NCI-H460 (cell line): ENCODE data around the gene EFNA4.

DNA sequence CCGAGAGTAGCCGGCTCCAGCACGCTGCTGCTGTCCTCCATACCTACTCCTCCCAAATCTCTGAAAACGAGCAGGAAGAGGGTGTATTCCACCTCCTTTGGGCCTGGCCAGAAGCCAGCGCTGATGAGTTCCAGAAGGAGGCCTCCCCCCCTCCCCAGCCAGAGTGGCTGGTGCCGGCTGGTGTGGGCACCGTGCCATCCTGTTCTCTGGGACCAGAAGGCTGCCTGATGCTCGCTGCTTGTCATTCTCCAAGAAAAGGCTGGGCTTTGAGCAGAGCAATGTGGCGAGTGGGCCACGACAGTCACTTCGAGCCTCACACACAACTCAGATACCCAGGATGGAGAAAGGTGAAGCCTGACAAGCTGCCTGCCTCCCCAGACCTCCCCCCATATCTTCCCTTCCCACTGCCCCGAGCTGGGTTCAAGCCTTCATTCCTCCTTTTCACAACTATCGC is 22.1 kb downstream of the KCNN3 start:
RAMPAGE:
- cytosol, long total RNA = no peak
- long total RNA = no peak
- nucleus, long total RNA = no peak

RAMPAGE:
- cytosol, long total RNA = no peak
- long total RNA = no peak
- nucleus, long total RNA = no peak
These were observed 2.1 kb downstream of the KCNN3 start for GRCh38 chr1:154867983-154868316.

GRCh38 chr1:154896676-154897597 is 26.9 kb upstream of the KCNN3 start:
RAMPAGE:
- cytosol, long total RNA = no peak
- long total RNA = no peak
- nucleus, long total RNA = no peak

GRCh38 chr1:154941277-154941856 is 4.8 kb upstream of the PMVK start:
RAMPAGE:
- cytosol, long total RNA = no peak
- long total RNA = no peak
- nucleus, long total RNA = no peak

GRCh38 chr1:154943841-154945141 is 7.8 kb upstream of the PMVK start:
RAMPAGE:
- cytosol, long total RNA = no peak
- long total RNA = no peak
- nucleus, long total RNA = no peak

RAMPAGE:
- cytosol, long total RNA = no peak
- long total RNA = no peak
- nucleus, long total RNA = no peak
These were observed 1.1 kb upstream of the PBXIP1 start for GRCh38 chr1:154956947-154957482.

GRCh38 chr1:154998913-154999584 is 3.6 kb upstream of the ZBTB7B start:
RAMPAGE:
- cytosol, long total RNA = no peak
- long total RNA = no peak
- nucleus, long total RNA = no peak

DNA sequence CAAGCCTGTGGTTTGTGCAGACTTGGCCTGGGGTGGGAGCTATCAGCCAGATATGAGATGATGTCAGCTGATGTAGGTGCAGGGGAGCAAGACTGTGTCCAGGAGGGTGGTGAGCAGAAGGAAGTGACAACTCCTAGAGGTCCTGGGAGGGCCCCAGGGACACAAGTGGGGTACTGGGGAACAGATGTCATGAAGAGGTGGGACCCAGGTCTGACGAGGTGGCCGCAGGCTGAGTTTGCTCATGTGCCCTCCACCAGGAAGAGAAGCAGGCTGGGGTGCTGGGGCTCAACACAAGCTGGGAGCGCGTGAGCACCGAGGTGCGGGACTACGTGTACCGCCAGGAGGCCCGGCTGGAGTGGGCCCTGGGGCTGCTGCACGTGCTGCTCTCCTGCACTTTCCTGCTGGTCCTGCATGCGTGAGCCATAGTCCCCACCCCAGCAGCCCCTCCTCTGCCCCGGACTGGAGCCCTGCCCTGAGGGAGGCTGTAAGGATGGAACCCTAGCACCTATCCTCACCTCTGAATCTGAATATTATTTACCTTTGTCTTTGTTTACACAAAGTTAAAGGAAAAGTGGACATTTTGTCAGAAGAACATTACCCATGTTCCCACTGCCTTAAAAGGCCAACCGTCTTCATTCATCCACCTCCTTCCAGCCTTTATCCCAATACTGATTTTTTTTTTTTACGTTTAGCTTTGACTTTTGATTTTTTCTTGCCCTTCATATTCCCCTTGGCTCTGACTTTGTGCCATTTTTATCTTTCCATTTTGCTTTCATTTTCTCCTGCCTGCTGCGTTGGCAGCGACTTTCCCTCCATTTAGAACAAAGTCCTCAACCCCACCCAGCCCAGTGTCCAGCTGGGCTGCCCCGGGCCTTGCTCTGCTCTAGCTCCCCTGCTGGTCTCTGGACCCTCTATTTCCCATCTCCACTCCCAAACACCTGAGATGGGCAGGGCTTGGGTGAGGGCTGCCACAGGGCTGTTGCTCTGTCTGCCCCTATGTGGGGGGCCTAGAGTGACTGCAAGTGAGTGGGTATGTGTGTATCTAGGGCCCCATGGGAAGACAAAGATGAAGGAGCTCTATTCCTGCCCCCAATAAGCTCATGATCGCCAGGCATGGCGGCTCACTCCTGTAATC is 7.7 kb upstream of the ADAM15 start:
RAMPAGE:
- cytosol, long total RNA = no peak
- long total RNA = no peak
- nucleus, long total RNA = no peak

DNA sequence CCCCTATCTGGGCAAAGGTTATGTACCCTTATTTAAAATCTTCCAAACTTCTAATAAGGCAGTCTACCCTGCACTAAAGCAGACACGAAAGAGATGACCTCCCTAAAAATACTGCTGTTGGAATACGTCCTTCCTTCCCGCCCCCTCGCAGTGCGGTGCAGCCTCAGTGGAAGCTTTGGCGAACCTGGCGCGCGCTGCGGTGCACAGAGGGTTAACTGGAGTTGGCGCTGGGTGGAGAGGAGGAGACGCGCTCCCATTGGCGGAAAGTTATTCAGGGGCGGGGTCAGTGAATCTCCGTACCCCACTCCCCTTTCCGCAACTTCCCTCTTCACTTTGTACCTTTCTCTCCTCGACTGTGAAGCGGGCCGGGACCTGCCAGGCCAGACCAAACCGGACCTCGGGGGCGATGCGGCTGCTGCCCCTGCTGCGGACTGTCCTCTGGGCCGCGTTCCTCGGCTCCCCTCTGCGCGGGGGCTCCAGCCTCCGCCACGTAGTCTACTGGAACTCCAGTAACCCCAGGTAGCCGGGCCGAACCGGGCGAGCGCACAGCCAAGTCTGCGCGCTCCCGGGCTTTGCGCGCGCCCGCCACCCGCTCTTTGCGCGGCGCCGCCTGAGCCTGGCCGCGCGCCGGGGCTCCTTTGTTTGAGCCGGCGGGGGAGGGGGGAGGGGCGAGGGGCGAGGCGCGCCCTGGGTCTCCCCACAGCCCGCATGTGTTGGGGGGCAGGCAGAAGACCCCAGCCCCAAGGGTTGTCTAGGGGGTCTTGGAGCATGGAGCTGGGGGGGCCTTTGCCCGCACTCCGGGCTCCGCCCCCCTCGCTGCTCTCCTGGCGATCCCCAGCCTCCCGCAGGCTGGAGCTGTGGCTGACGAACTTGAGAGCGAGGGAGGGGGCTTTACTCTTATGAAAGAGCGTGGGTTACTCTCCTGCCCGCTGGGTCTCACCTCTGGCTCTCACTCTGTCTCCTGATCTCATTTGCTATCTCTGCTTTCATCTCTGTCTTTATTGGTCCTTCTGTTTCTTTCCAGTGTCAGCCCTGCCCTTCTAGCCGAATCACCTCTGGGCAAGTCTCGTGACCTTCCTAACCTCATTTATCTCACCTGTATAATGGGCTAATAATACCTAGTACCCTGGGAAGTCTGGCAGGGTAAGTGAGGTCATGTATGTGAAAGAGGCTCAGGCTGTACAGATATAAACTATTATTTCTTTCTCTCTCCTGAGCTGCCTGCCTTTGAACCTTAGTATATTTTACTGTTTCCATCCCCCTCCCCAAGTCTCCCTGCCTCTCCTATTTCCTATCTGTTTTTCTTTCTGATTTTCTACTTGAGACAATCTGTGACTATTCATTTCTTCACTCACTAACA is at the start of gene EFNA4:
Gene EFNA4 (plus strand): TSS at position 323 of the 1,360 bp plus-strand sequence.
RAMPAGE:
- cytosol, long total RNA = no peak
- long total RNA = start-site peak on the plus strand centred at position 326 of the sequence, 11 bp wide, 59 and 106 reads in 2 replicates
- nucleus, long total RNA = no peak

RAMPAGE:
- cytosol, long total RNA = no peak
- long total RNA = no peak
- nucleus, long total RNA = no peak
These were observed 1.5 kb downstream of the EFNA4 start for GRCh38 chr1:155064778-155065611.

DNA sequence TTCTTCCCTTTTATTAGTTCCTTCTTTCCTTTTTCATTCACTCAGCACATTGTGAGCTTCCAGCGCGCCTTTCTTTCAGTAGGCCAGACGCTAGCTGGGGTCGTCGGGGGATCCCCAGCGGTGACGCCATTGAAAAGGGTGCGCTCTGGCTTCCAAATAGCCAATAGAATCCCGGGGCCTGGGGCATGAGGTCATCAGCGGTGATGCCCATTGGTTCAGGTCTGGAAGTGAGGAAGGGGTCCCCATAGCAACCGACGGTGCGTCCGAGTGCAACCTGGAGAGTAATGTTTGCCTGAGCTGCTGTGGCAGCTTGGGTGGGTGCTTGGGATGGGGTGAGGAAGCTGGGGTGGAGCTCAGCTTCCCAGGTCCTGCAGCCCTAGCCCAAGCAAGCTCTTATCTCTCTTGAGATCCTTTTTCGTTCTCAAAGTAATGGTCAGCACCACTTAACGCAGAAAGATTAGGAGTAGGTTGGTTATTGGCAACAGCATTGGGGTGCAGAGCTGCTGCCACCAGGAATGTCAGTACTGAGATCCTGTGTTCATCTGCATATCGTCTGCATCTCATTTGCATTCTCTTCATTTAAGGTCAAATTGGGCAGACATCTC is 6.8 kb upstream of the EFNA3 start:
RAMPAGE:
- cytosol, long total RNA = no peak
- long total RNA = no peak
- nucleus, long total RNA = no peak

DNA sequence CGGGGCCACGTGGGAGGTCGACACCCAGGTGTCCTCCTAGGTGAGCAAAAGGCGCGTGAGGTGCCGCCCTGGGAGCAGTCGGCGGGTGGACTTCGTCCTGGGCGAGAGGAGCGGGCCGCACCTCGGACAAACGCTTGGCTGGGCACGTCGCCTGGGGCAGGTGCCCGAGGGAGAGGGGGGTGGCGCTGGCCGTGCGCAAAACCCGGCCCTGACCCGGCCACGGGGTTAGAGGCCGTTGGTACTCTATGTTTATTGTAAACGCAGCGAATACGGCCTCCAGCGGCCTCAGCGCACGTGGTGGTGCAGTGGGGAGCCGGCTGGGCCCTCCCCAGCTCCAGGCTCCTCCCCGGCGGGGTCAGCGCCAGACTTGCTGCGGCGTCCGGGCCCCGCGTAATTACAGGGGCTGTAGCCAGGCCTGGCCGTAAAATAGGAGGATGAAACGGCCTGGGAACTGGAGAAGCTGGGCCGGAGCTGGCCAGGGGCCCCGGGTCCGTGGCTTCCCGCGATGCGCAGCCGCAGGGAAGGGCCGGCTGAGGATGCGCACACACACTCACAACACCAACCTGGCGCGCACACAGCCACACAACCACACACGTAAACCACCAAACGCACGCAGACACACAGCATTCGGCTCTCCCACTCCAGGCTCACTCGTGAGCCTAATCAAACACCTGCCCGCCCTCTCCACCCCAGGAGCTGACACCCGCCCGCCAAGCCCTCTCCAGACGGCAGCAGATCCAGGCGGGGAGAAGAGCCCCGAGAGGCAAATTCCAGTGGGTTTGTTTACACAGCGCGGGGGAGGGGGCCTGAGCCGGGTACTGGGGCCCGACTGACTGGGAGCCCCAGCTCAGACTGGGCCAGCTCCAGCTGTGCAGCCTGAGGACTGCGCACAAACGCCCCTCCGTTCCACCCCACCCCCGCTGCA is 1.5 kb upstream of the EFNA1 start:
RAMPAGE:
- cytosol, long total RNA = no peak
- long total RNA = no peak
- nucleus, long total RNA = no peak

DNA sequence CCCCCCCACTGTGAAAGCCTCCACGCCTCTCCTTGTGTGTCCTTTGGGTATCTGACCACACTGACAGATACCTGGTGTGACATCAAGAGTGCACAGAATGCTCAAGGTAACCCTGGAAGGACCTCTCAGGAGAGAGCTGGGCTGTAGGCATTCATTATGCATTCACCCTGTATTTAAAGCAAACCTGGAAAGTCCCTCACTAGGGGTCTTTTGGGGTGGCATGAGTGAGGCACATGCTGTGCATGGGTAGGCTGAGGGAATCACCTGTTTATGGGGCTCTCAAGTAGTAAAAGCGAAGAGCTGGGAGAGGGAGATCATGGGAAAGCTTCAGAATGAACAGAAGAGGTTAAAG is 702 bp downstream of the EFNA1 start:
RAMPAGE:
- cytosol, long total RNA = no peak
- long total RNA = no peak
- nucleus, long total RNA = no peak

DNA sequence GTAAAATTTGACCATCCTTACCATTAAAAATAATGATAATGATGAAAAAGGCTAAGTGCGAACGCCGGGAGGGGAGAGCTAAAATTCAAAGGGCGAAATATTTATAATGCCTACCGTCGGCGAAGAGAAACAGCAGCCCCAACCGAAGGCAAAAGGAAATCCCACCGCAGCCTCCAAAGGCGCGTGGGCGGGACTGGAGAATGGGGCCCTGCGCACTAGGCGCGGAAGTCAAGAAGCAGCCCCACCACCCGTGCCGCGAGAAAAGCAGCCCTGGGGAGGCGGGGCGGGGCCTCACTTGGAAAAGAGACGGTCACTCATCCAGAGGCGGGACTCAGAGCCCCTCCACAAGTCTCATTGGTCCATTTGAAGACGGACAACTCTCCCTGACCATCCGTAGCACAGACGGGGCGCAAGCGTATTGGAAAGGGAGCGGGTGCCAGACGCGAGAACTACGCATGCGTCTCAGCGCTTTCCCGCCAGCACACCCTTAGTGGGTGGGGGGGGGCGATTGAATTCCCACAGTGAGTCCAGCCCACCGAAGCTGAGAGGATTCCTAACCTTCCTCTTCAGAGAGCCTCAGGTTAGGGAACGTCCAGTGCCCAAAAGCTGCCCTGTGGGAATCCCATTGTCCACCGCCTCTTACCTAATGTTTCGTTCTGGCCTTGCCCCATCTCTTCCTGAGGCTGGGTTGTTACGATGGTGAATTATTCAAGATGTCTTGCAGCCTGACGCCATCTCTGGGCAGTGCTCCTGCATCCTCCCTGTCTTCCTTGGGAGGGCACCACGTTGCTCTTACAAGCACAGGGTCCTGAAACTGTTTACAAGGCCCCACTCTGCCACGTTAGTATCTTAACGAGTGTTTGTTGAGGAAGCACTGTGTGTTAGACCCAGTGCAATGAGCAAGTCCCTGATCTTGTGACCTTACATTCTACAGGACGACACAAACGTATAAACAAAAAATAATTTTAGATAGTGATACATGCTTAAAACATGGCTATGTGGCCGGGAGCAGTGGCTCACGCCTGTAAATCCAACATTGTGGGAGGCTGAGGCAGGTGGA is 13.5 kb downstream of the GBA1 start:
RAMPAGE:
- cytosol, long total RNA = start-site peak on the minus strand centred at position 212 of the sequence, 144 bp wide, 34 and 22 reads in 2 replicates
- long total RNA = no peak
- nucleus, long total RNA = start-site peak on the minus strand centred at position 277 of the sequence, 324 bp wide, 95 and 30 reads in 2 replicates

RAMPAGE:
- cytosol, long total RNA = no peak
- long total RNA = no peak
- nucleus, long total RNA = no peak
These were observed 106.0 kb downstream of the ASH1L start for GRCh38 chr1:155456571-155456999.

DNA sequence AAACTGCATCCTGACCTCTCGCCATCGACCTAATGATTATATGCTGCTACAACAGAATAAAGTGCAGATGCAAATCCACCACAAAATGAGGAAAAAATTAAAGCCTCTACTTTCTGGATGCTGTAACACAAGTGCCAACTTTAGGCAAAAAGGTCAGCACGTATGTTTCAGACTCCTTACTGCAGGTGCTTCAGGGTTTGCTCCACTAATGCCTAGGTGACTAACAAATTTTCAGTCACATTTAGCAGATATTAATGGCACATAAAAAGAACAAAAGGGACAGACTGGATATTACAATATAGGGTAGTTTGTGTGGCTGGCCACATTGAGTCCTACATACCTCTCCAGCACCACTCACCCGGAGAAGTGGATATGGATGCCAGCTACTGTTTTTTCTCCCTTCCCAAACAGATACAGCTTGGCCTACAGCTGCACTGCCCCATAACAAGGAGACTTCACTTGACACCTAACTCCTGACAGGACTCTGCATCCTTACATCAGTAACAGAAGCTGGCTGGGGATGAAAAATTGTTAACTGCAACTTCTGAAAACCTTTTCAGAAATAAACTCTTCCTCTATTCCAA is 9.7 kb downstream of the YY1AP1 start:
RAMPAGE:
- cytosol, long total RNA = no peak
- long total RNA = no peak
- nucleus, long total RNA = no peak

GRCh38 chr1:155859931-155860797 is 797 bp downstream of the SYT11 start:
RAMPAGE:
- cytosol, long total RNA = no peak
- long total RNA = no peak
- nucleus, long total RNA = no peak

DNA sequence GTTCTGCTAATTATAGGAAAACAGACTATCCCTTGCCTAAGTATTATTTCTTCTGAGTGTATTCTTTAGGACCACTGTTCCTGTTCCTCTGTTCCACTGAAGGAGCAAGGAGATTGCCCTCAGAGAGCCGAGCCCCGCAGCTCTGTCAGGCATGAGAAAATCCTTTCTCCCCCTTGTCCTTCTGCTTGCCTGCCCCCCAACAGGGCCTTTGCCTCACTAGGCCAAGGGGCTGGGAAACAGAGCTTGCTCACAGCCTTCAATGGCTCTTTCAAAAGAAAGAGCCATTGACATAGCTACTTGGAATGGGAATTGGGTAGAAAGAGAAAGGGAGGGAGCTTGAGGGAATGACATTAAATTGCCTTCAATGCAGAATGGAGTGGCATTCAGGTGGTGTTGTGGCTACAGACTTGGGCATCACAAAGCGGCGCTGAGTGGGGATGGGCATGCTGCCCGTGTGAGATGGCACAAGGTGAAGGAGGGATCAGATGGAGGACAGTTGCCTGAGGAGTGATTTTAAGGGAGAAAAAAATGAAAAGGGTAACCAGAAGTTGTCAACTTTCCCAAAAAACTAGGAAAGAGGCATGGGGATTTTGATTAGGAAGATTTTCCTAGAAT is 13.2 kb downstream of the SYT11 start:
RAMPAGE:
- cytosol, long total RNA = no peak
- long total RNA = no peak
- nucleus, long total RNA = no peak

DNA sequence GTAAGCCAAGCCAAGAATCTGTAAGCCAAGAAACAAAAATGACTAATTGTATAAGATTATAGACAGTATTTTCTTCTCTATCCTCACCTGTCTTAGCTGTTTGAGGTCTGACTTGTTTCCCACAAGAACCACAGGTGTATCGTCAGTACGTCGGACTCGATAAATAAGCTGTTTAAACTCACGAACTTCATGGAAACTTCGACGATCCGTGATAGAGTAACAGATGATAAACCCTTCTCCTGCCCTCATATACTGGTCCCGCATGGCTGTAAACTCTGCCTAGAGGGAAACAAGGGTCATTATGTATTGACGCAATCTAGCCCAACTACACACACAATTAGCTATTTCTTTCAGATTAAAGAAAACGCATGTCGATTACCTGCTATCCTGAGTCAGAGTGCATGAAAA is 6.9 kb downstream of the RIT1 start:
RAMPAGE:
- cytosol, long total RNA = no peak
- long total RNA = no peak
- nucleus, long total RNA = no peak

DNA sequence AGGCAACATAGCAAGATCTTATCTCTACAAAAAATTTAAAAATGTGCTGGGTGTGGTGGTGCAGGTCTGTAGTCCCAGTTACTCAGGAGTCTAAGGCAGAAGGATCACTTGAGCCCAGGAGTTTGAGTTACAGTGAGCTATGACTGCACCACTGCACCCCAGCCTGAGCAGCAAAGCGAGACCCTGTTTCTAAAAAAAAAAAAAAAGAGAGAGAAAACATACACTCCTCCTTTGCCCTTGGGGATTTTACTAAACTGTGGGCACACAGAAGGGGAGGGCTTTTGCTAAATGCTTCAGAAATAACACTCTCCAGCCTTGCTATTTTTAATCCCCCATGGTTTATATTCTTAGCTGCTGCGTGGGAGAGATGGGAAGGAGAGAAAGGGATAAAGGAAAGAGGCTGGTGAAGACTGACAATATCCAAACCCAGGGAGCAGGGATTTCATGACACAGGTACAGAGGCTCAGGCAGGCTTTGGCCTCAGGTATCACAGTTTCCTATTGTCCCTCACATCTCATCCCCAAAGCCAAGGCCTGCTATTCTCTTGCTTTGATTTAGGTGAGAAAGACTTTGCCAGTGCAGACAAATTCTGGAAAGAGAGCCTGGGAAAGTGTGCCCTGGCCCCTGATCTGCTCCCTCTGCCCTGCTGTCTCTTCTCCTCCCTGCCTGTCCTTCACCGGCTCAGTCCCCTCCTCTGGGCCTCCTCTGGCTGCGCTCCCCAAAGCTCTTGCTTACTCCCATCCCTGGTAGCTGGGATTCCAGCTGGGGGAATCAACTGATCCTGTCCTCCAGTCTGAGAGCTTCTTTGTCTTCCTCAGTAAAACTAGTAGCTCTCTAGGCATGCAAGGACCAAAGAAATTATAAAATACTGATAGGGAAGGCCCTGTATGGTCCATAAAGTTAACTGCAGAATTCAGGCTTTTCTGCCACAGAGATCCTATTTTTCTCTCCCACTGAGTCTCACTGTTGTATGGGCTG is 17.8 kb downstream of the ARHGEF2 start:
RAMPAGE:
- cytosol, long total RNA = no peak
- long total RNA = no peak
- nucleus, long total RNA = no peak